AG09319 (cell line): ENCODE results near the genes ULK1 and FBRSL1.

DNA sequence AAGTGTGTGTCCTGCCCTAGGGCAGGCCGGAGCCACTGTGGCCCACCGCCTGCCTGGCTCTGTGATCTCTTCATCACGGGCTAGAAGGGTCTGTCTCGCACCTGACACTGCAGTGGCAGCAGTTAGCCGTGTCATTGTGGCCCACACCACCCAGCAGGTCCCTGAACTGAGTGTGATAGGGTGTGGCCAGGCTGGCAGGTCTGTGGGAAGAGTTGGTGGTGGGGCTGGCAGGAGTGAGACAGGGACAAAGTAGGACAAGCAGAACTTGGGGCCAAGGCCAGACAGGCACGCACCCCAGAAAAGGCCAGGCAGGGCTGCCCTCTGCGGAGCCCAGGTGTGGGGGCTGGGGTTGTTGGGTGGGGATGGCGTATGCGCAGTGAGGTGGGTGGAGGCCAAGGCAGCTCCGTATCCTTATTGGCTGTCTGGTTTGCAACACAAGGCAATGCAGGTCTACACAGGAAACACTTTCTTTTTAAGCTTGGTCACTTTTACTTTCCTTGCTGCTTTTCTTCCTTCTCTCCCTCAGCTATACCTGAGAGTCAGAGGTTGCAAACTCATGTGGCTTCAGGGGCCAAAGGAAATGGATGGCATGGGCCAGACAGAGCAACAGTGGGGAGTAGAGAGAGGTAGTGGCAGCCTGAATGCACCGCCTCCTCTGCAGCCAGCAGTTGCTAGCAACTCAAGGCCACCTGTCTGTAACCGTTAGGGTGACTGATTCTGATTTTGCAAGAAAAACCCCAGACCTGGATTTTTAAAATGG, 41.4 kb downstream of the ADGRD1 start:
- RRBS: no CpG with 5 or more reads among the region's 12 CpGs

- RRBS: no CpG with 5 or more reads among the region's 7 CpGs
Observed at GRCh38 chr12:131011088-131011362, 57.3 kb downstream of the ADGRD1 start.

GRCh38 chr12:131592244-131592659, 118.6 kb upstream of the SFSWAP start:
- RRBS: 58% methylated on average over 4 of the region's 8 CpGs

DNA sequence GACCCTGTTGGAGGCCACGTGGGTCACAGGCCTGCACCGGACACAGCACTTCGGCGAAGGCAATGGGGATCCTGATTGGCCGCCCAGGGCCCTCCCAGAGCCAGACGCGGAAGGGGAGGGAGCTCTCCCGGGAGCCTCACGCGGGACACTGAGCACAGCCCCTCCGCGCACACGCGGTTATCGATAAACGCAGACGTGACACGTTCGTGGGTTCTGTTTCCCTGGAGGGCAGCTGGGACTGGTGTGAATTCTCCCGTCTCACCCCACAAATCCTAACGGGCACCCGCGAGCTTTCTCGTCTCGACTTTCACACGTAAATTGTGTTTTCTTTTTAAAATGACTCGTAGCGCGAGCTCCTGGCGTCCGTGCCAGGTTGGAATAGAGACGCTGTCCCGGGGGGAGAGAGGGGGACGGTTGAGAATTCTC, 49.7 kb upstream of the SFSWAP start:
- RRBS: no CpG with 5 or more reads among the region's 34 CpGs

DNA sequence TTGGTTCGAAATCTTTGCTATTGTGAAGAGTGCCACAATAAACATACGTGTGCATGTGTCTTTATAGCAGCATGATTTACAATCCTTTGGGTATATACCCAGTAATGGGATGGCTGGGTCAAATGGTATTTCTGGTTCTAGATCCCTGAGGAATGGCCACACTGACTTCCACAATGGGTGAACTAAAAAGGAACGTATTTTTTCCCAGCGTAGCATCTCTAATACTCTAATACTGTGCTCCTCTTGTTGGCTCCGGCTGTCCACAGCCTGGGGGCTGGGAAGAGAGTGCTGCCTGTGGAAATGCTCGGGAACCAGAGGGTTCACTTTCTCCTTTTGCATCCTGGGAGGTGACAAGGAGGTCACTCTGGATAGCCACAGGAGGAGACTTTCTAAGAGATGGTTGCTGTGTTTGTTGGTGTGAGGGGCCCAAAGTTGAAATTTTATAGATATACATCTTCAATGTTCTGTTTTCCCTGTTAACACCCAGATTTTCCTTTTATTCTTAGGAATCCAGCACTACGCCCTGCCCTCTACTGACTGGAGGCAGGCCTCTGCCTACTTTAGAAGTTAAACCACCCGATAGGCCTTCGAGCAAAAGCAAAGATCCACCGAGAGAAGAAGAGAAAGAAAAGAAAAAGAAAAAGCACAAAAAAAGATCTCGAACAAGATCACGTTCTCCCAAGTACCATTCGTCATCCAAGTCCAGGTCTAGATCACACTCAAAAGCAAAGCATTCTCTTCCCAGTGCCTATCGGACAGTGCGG, 50.5 kb upstream of the MMP17 start:
- RRBS: no CpG with 5 or more reads among the region's 15 CpGs

GRCh38 chr12:131793006-131793423, 35.2 kb upstream of the MMP17 start:
- RRBS: no CpG with 5 or more reads among the region's 6 CpGs

DNA sequence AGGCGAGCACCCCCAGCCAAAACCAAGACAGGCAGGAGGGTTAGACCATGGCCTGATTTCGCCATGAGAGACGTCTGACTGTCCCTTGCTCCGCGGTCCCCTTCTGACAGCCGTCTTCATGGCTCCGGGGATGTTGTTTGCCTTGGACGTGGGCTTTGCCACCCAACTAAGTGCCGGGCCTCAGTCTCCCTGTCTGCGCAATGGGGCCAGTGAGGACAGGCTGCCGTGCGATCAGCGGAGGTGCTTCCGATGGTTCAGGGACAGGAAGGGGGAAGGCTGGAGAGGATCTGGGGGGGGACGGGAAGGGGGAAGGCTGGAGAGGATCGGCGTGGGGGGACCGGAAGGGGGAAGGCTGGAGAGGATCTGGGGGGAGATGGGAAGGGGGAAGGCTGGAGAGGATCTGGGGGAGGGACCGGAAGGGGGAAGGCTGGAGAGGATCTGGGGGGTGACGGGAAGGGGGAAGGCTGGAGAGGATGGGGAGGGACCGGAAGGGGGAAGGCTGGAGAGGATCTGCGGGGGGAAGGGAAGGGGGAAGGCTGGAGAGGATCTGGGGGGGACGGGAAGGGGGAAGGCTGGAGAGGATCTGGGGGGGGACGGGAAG, 3.4 kb downstream of the MMP17 start:
- RRBS: 0% methylated on average over 1 of the region's 24 CpGs

DNA sequence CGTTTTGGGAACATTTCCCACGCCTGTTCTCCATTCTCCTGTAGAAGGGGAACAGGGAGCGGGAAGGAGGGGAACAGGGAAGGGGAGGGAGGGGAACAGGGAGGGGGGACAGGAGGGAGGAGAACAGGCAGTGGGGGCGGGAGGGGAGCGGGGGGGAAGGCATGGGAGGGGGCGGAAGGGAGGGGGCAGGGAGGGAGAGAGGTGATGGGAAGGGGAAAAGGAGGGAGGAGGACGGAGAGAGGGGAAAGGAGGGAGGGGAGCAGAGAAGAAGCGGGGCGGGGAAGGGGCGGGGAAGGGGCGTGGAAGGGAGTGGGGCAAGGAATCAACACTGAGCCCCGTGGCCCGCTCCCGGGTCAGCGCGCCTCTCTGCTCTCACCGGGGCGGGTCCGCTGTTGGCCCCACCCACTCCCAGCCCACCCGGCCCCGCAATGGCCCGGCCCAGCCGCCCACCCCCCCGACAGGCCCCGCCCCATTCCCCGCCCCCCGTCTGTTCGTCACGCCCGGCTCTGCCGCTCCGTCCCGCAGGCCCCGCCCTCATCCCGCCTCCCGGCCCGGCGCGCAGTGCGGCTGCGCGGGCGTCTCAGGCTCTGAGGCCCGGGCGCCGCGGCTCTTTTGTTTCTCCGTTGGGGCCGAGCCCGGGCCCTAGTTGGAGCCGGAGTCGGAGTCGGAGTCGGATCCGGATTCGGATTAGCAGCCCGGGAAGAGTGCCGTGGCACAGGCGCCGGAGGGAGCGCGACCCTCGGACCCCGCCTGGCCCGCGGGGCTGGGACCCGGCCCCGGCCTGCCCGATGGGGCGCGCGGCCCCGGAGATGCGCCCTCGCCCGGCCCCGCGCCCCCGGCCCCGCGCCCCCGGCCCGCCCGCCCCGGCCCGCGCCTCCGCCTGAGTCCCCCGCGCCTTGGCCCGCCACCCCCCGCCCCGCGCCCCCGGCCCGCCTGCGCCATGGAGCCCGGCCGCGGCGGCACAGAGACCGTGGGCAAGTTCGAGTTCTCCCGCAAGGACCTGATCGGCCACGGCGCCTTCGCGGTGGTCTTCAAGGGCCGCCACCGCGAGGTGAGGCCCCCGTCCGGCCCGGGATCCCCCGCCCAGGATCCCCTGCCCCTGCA, at the start of gene ULK1:
TSS of gene ULK1 (plus strand) at position 561 of the 1,104 bp plus-strand sequence.
- RRBS: 2% methylated on average over 54 of the region's 116 CpGs

- RRBS: 1% methylated on average over 3 of the region's 39 CpGs
Observed at GRCh38 chr12:131896371-131897466, 2.3 kb downstream of the ULK1 start.

DNA sequence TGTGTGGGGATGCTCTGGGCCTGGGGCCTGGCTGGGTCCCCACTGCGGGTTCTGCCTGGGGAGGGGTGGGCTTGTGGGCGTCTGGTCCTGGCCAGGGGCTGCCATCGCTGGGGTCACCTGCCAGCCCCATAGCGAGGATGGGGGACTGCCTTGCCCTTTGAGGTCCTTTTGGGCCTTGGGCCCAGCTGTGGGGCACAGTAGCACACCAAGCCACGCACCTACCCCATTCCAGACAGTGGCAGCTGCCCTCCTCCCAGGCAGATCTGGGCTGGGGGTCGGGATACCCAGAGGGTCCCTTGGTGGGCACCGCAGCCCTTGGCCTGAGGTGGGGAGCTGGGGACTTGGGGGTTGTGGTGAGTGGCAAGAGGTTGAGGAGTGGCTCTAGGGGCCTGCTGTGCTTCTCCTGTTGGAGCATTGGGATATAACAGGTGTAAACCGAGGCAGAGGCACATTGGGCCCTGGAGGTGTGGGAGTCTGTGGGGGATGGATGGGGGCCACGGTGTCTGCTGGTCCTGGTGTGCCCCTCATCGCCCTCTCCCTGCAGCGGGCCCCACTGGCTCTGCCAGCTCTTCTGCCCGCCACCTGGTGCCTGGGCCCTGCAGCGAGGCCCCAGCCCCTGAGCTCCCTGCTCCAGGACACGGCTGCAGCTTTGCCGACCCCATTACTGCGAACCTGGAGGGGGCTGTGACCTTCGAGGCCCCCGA, 11.0 kb upstream of the PUS1 start:
- RRBS: no CpG with 5 or more reads among the region's 18 CpGs

- RRBS: no CpG with 5 or more reads among the region's 9 CpGs
Observed at GRCh38 chr12:131987424-131988092, 37.8 kb downstream of the EP400 start.

DNA sequence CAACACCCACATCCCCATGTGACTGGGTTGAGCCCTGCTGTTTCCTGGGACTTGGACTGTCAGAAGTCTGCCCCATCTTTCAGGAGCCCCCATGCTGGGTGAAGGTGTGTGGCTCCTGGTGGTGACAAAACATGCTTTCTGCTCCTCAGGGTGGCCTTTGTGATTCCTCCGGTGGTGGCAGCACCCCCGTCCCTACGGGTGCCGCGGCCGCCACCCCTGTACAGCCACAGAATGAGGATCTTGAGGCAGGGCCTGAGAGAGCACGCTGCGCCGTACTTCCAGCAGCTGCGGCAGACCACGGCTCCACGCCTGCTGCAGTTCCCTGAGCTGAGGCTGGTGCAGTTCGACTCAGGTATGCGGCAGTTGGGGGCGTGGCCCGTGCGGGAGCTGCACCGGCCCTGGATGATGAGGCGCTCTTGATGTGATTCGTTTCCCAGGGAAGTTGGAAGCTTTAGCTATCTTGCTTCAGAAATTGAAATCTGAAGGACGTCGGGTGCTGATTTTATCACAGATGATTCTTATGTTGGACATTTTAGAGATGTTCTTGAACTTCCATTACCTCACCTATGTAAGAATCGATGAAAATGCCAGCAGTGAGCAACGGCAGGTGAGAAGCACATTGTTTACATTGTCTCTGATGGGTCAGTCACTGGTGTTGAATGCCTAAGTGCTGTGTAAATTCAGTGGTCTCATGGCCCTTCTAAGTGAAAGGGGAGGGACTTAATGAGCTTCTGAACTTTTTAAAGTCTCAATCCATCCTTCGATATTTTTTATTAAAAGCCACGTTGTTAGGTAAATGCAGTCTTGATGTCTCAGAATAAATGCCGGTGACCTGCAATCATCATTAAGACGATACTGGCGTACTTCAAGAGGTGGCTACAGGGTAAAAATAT, 80.1 kb downstream of the EP400 start:
- RRBS: no CpG with 5 or more reads among the region's 29 CpGs

- RRBS: no CpG with 5 or more reads among the region's 12 CpGs
Observed at GRCh38 chr12:132036842-132037474, 87.2 kb downstream of the EP400 start.

- RRBS: no CpG with 5 or more reads among the region's 14 CpGs
Observed at GRCh38 chr12:132037475-132038114, 87.9 kb downstream of the EP400 start.

- RRBS: no CpG with 5 or more reads among the region's 25 CpGs
Observed at GRCh38 chr12:132104605-132105178, 39.4 kb downstream of the DDX51 start.

GRCh38 chr12:132163178-132163647, 19.0 kb downstream of the NOC4L start:
- RRBS: no CpG with 5 or more reads among the region's 16 CpGs

DNA sequence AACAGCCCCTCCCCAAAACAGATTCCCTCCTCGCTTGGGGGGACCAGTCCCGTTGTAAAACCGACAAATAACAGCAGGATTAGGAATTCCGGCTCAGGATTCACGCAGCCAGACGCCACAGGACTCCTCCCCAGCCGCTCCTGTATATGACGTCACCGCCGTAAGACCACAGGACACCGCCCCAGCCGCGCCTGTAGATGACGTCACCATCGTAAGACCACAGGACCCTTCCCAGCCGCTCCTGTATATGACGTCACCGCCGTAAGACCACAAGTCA, 44.1 kb upstream of the FBRSL1 start:
- RRBS: no CpG with 5 or more reads among the region's 19 CpGs

- RRBS: 69% methylated on average over 6 of the region's 15 CpGs
Observed at GRCh38 chr12:132453449-132453893, 36.5 kb upstream of the FBRSL1 start.

DNA sequence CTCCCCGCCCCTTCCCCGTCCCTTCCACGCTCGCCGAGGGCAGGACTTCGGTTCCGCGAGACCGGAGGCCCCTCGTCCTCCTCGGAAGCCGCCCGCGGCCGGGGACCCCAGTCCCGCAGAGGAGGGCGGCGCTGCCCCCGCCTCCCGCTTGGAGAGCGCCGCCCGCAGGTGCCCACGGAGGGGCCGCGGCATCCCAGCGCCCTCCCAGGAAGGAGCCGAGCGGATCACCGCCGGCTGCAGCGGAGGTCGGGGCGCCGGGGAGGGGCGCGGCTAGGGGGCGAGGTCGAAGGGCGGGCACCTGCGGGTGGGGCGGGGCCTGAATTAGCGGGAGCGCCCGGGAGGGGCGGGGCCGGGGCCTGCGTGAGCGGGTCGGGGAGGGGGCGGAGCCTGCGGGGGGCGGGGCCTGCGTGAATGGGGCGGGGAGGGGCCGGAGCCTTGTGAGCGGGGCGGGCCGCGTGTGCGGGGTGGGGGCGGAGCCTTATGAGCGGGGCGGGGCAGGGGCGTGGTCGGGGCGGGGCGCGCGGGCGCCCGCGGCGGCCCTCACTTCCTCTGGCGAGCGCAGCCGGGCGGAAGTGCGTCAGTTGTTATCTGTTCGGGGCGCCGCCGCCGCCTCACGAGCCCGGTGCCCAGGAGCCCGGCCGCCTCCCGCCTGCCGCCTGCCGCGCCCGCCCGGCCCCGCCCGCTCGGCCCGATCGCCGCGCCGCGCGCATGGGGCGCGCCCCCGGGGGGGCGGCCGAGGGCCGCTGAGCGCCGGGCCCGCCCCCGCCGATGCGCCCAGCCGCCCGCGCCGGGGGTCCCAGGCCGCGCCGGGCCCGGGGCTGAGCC, at the start of gene FBRSL1:
TSS of gene FBRSL1 (plus strand) at position 577 of the 825 bp plus-strand sequence.
- RRBS: under 1% methylated on average over 64 of the region's 124 CpGs

- RRBS: 5% methylated on average over 12 of the region's 39 CpGs
Observed at GRCh38 chr12:132619308-132619720, 738 bp downstream of the P2RX2 start.